ENCODE results near the gene SEC24C.

DNA sequence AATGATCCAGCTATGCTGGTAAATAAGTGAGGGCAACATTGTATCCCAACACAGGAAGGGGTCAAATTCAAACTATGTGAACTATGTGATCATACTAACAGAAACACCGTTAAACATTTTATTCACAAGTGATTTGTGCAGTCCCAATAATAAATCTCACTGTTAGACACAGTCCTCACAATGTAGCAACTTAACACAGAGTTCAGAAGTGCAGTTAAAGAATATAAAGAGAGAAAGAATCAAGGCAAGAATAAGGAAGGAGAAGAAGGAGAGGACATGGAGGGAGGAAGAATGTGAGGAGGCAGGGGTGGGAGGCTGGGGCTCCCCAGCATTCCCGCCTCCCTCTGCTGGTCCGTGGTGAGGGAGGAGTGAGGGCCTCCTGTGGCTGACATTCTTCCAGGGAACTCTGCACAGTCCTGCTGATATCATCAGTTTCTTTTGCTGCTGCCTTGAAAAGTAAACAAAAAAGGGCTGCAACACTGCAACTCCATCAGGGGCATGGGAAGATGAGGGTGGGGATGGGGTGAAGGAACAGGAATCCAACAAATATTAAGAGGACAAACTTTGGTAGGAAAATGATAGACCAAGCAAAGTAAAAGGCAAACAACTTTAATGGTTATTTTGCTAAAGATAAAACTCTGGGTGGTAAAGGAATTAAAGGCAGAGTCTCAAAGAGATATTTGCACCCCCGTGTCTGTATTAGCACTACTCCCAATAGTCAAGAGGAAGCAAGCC, 7.7 kb upstream of the SPOCK2 start:
- PRO-cap: no peak
- RAMPAGE, long total RNA, 5 experiments: no peak in any of the 5 experiments
- RRBS: no CpG with 5 or more reads among the region's 4 CpGs

- PRO-cap: no peak
- RAMPAGE, long total RNA, 5 experiments: no peak in any of the 5 experiments
- RRBS: no CpG with 5 or more reads among the region's 6 CpGs
These were observed 38.3 kb downstream of the DNAJB12 start for GRCh38 chr10:72316424-72316815.

- PRO-cap: bidirectional peak, plus-strand start at chr10:72320919, minus-strand start at chr10:72320856
- RAMPAGE, long total RNA, 5 experiments: no peak in any of the 5 experiments
- RRBS: 40% methylated on average over 6 of the region's 19 CpGs
These were observed 33.8 kb downstream of the DNAJB12 start for GRCh38 chr10:72320610-72321636.

- PRO-cap: no peak
- RAMPAGE, long total RNA, 5 experiments: no peak in any of the 5 experiments
- RRBS: 92% methylated on average over 4 of the region's 18 CpGs
These were observed 32.9 kb downstream of the DNAJB12 start for GRCh38 chr10:72321637-72322439.

DNA sequence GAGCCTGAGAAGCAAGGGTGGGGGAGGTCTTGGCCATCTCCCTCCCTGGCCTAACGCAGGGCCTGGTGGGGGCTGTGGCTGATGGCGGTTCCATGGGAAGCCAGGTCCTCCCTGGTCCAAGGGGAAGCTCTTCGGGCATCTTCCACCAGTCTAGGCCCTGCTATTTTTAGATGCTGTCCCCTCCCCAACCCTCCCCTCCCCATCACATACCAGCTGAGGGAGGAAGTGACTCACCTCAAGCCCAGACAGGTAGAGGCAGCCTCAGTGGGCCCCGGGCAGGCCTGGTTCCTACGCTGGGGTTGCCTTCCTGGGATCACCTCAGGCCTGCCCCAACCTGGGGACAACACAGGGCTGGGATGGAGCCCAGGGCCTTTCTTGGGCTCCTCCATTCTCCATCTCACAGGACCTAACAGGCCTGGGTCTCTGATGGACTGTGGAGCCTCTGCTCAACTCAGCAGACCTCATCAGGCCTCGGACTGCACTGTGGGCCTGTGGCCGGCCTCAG, 32.2 kb downstream of the DNAJB12 start:
- PRO-cap: no peak
- RAMPAGE, long total RNA, 5 experiments: no peak in any of the 5 experiments
- RRBS: no CpG with 5 or more reads among the region's 7 CpGs

DNA sequence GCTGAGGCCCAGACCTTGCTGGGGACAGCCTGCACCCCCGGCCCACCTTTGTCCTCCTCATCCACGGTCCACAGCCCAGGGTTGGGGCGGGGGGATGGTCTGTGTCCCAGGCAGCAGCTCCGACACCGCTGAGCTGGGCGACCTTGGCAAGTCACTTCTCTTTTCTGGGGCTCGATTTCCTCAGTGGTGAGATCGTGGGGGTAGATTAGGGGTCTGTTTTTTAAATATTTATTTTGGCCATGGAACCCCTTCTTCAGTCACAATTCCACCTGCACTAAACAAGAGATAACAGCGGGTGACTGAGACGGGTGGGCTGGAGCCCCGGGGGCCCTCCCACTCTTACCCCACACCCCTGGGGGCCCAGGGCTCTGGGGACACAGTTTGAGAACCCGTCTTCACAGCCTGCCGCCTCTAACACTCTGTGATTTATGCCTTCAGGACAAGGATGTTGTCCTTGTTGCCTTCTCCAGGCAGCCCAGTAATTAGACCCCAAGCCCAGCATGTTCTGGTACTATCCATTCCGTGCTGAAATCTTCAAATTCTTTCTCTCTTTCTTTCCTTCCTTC, 30.8 kb downstream of the DNAJB12 start:
- PRO-cap: no peak
- RAMPAGE, long total RNA, 5 experiments: no peak in any of the 5 experiments
- RRBS: no CpG with 5 or more reads among the region's 14 CpGs

- PRO-cap: no peak
- RAMPAGE, long total RNA, 5 experiments: no peak in any of the 5 experiments
- RRBS: no CpG with 5 or more reads among the region's 4 CpGs
These were observed 29.0 kb downstream of the MCU start for GRCh38 chr10:72720798-72721579.

GRCh38 chr10:72742532-72743004, 50.6 kb downstream of the MCU start:
- PRO-cap: no peak
- RAMPAGE, long total RNA, 5 experiments: start-site peak on the plus strand in 2 of 5 experiments, at chr10:72742767-72743003 at its widest, 22 to 49 reads per replicate
- RRBS: no CpG with 5 or more reads among the region's 2 CpGs

DNA sequence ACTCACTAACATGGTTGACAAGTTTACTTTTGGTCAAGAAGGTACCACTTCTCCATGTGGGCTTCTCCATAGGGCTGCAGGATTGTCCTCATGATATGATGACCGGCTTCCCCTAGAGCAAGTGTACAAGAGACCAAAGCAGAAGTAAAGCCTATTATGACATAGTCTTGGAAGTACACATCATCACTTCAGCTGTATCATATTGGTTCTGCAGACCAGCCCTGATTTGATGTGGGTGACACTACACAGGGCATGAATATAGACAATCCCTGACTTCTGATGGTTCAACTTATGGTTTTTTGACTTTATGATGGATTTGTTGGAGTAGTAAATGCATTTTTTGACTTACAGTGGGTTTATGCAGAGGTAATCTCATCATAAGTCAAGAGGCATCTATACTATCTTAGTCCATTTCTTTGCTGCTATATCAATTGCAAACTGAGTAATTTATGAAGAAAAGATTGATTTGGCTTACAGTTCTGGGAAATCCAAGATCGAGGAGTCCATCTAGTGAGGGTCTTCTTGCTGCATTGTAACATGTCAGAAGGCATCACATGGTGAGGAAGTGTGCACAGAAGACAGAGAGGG, 45.6 kb upstream of the OIT3 start:
- PRO-cap: no peak
- RAMPAGE, long total RNA, 5 experiments: start-site peak on the plus strand in 1 of 5 experiments, centred at positions 244 to 476 of the sequence, 6 to 8 reads per replicate
- RRBS: no CpG with 5 or more reads among the region's 2 CpGs

DNA sequence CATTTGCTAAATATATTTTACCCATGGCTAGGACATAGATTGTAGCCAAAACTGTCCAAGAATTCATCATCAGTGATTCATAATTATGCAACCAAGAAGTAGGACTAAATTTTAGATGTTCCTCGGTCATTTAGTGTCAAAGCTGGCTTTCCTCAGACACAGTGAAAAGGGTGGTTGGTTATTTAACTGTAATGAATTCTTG, 3.3 kb downstream of the NUDT13 start:
- PRO-cap: no peak
- RAMPAGE, long total RNA, 5 experiments: no peak in any of the 5 experiments
- RRBS: no CpG with 5 or more reads among the region's 1 CpG

GRCh38 chr10:73119318-73120382, 9.4 kb downstream of the NUDT13 start:
- PRO-cap: no peak
- RAMPAGE, long total RNA, 5 experiments: no peak in any of the 5 experiments
- RRBS: no CpG with 5 or more reads among the region's 9 CpGs

GRCh38 chr10:73131201-73131771, 21.0 kb downstream of the NUDT13 start:
- PRO-cap: no peak
- RAMPAGE, long total RNA, 5 experiments: no peak in any of the 5 experiments
- RRBS: no CpG with 5 or more reads among the region's 2 CpGs

GRCh38 chr10:73165871-73166187, 2.0 kb downstream of the ECD start:
- PRO-cap: no peak
- RAMPAGE, long total RNA, 5 experiments: no peak in any of the 5 experiments

DNA sequence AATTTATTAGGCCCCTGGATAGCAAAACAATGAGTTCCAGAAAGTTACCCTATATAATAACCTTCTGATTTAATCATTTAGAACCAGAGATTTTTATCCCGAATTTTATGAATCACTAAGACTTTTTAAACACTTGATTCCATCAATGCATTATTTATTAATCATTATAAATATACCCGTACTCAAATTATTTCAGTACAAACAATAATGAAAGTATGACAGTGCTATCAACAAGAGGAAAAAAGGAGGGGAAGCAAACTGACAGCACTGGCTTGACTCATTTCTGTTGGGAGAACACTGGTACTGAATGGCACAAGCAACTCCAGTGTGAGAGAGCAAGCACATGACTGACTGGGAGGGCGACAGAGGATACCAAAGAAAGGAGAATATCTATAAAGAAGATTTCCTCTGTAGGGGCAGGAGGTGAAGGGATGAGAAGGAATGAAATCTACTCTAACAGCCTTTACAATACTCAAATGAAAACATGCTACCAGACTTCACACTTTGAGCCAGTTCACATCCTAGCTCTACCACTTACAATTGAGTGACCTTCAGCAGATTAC, 1.6 kb downstream of the USP54 start:
- PRO-cap: bidirectional peak, plus-strand start at position 344 of the sequence, minus-strand start at position 285 of the sequence
- RAMPAGE, long total RNA, 5 experiments: no peak in any of the 5 experiments
- RRBS: no CpG with 5 or more reads among the region's 3 CpGs

- PRO-cap: bidirectional peak, plus-strand start at chr10:73744372, minus-strand start at chr10:73744258
- RAMPAGE, long total RNA, 5 experiments: start-site peak on the plus strand in 3 of 5 experiments, at chr10:73744349-73744430 at its widest, 163 to 424 reads per replicate; start-site peak on the minus strand in 4 of 5 experiments, at chr10:73744004-73744331 at its widest, 8 to 217 reads per replicate
- RRBS: 2% methylated on average over 13 of the region's 49 CpGs
These were observed at the start of gene SEC24C for GRCh38 chr10:73743672-73744979. Gene SEC24C, plus strand, starts transcription at chr10:73744372.

GRCh38 chr10:73759409-73759890, 12.6 kb upstream of the FUT11 start:
- PRO-cap: no peak
- RAMPAGE, long total RNA, 5 experiments: start-site peak on the plus strand in 1 of 5 experiments, at chr10:73759652-73759794 at its widest, 13 reads per replicate
- RRBS: no CpG with 5 or more reads among the region's 3 CpGs

DNA sequence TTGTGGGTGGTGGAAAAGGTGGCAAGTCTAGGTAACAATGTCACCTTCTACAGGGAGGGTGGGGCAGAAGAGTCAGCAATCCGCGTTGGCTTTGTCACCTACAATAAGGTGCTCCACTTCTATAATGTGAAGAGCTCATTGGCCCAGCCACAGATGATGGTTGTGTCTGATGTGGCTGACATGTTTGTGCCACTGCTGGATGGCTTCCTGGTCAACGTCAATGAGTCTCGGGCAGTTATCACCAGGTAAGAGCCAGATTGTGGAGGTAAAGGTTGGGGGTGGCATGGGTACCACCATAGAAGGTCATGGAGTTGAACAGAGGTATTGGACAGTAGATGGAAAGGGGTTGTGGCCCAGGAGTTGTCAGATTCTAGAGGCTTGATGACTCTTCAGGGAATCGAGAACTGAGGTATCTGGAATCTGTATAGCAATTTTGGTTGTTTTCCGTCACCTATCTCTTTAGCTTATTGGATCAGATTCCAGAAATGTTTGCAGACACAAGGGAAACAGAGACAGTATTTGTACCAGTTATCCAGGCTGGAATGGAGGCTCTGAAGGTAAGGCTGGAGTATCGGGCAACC, 5.7 kb upstream of the FUT11 start:
- PRO-cap: no peak
- RAMPAGE, long total RNA, 5 experiments: start-site peak on the plus strand in 2 of 5 experiments, centred at positions 91 to 517 of the sequence, 9 to 10 reads per replicate
- RRBS: no CpG with 5 or more reads among the region's 7 CpGs

DNA sequence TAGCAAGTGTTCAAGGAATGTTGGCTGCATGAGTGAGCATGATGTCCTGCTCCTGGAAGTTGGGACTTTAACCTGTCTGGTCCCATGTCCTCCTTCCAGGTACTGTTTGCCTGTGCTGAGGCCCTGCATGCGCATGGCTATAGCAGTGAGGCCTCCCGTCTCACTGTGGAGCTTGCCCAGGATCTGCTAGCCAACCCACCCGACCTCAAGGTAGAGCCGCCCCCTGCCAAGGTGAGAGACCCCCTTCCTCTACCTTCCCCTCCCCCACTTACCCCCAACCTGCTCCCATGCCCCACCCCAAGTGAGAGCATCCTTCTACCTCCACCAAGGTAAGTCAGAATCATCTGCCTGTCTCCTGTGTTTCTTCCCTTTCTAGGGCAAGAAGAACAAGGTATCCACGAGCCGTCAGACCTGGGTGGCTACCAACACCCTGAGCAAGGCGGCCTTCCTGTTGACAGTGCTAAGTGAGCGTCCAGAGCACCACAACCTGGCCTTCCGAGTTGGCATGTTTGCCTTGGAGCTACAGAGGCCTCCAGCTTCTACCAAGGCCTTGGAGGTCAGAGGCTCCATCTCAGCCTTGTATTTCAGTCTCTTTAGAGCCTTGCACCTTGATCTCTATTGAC, 8.2 kb downstream of the ZSWIM8 start:
- PRO-cap: no peak
- RAMPAGE, long total RNA, 5 experiments: start-site peak on the plus strand in 4 of 5 experiments, centred at positions 151 to 497 of the sequence, 7 to 37 reads per replicate
- RRBS: no CpG with 5 or more reads among the region's 9 CpGs

DNA sequence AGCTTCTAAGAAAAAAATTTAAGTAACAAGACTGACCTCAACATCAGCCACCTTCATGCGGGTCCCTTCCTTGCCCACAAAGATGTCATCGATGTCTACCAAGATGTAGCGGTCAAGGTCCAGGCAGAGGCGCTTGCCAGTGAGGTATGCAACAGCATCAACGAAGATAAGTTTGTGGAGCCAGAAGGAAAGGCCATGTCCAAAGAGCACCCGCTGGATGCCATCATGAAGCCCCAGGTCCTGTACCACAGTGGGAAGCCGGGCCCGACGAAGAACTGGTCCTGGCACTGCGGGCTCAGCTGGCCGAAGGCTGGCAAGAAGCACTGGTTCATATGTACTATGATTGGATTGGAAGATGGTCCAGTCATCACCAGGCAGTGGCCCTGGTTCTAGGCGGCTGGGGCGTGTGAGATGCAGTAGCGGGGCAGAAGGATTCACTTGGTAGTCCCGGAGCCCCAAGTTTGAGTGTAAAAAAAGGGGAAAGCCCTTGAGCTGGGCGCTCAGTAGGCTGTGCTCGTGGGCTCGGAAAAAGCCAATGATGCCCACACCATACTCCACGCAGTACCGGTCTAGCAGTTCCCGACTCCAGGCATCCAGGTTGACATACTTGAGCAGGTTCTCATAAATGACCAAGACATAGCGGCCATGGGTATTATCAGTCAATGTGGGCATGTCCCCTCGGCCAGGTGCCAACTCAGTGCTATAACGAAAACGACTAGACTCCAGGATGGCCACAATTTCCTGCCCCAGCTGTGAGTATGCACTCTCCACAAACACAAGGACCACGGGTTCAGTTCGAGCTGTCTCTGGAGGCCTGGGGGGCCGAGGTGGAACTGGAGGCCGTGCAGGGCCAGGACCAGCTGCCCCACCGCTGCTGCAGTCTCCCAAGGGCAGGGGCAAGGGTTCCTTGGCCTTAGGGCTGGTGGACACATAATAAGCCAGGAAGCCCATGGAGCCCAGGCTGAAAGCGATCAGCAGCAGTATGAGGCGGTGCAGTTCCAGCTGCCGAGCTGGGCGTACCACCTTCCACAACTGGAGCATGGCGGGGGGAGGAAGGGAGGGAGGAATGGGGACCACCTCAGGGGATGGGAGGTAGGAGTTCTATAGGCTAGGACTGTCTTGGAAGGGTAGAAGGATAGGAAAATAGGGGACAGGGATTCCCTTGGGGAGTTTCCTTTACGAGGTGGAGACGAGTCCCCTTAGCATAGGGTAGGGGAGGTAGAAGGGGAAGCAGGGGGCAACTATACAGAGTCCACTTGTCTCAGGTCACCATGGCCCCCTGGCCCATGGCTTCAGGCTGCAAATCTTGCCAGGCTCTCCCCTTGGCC, 3.6 kb downstream of the NDST2 start:
- PRO-cap: no peak
- RAMPAGE, long total RNA, 5 experiments: start-site peak on the minus strand in 3 of 5 experiments, centred at positions 277 to 841 of the sequence, 5 to 16 reads per replicate
- RRBS: 97% methylated on average over 3 of the region's 37 CpGs

GRCh38 chr10:73834663-73835814, 23.6 kb upstream of the NDST2 start:
- PRO-cap: no peak
- RAMPAGE, long total RNA, 5 experiments: start-site peak on the minus strand in 3 of 5 experiments, at chr10:73834723-73835483 at its widest, 5 to 8 reads per replicate
- RRBS: no CpG with 5 or more reads among the region's 4 CpGs